Fibroblast of villous mesenchyme (primary cell): ENCODE data around the genes CEACAM8, PSG1 and ZNF575.

- CAGE, long polyA plus RNA: no peak
Observed at GRCh38 chr19:42191561-42192553, 25.6 kb downstream of the DEDD2 start.

- CAGE, long polyA plus RNA: no peak
Observed at GRCh38 chr19:42251429-42252134, 3.3 kb downstream of the ERF start.

GRCh38 chr19:42254240-42254816 is 600 bp downstream of the ERF start:
- CAGE, long polyA plus RNA: no peak

DNA sequence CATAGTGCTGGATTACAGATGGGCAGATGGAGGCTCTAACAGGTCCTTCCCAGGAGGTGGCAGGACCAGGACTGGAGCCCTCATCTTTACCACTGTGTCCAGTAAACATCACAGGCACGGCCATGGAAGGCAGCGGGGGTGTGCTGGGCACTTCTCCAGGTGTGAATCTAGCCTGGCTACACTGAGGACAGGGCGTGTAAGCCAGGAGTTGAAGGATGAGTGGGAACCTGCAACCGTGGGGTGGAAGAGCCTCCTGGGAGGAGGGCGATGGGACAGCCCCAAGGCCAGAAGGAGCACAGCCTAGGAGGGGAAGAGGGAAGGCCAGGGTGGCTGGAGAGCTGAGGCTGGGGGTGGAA is 6.1 kb downstream of the CIC start:
- CAGE, long polyA plus RNA: no peak

- CAGE, long polyA plus RNA: no peak
Observed at GRCh38 chr19:42287028-42288024, 14.6 kb upstream of the PRR19 start.

DNA sequence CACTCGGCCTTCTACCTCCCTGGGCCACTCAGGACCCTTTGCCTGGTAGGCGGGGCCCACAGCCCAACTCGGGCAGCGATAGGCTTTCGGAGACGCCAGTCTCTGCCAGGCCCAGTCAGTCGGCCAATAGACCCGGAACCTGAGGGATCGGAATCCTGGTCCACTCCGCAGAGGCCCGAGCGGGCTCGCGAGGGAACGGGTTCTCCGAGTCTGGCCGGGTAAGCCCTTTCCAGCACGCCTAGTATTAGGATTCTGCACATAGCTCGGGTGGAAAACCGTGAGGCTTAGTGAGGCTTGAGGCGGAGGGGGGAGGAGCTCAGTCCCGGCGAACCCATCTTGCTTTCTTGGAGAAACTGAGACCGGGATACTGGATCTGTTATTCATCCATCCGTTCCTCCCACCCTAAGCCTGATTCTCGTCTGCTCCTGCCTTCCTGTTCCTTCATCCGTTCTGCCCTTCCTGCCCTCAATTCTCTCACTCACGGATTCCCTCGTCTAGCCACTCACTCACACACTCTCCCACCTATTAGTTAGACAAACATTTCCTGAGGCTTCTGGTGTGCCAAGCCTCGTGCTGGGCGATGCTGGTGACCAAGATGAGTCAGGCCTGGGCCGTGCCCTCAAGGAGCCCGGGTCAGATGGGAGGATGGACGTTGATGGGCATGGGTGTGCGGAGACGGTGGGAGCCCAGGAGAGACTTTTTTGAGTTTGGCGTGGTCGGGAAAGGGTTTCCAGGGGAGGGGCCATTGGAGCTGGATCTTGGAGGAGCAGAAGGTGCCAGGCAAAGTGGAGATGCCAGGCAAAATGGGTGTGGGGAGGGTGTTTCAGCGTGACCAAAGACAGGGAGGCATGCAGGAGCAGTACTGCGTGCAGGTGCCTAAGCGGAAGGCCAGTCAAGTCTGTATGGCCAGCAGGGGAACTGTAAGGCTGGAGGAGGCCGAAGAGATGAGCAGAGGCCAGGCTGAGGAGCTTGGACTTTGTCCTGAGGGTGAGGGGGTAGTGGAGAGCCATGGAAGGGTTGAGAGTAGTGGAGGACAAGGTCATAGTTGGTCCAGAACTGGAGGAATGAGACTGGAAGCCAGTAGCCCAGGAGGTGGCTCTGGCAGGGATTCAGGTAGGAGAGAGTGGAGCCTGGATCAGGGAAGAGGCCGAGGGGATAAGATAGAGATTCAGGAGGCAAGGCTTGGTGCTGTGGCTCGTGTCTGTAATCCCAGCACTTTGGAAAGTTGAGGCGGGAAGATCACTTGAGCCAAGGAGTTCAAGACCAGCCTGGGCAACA is 7.3 kb upstream of the CNFN start:
- CAGE, long polyA plus RNA: no peak

GRCh38 chr19:42409361-42409837 is 17.8 kb downstream of the LIPE start:
- CAGE, long polyA plus RNA: no peak

DNA sequence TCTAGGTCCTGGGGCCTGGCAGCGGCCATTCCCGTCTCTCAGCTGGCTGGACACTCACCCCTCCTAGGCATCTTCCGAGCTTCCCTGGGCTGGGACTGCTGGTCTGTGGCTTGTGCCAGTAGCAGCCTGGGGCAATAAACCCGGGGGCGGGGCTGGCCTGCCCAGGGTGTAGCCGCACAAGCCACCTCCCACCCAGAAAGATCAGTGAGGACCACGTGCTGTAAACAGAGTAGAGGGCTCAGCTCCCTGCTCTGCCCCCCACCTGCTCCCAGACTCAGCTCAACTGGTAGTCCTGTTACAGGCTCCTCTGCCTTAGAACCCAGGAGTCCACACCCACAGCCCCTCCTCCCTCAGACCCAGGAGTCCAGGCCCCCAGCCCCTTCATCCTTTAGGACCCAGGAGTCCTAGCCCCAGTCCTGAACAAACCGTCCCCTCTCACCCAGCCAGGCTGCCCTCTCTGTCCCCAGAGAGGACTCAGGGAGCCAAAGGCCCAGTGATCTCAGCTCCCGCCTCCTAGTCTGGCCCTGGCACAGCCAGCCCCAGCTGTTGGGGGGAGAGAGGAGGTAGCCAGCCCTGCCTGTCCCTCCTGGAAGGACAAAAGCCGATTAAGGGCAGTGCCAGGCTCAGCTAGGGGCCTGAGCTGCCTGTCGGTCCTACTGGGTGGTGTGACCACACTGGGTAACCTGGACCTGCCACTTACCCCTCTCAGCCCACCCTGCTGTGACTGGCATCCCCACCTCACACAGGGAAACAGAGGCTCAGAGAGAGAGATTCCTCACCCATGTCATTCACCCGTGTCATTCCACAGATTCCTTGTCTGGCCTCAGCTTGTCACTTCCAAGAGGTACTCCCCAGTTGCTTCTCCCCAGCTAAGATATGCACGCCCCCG is 14.6 kb downstream of the LIPE start:
- CAGE, long polyA plus RNA: no peak

GRCh38 chr19:42440737-42441664 is 1.7 kb downstream of the CXCL17 start:
- CAGE, long polyA plus RNA: no peak

DNA sequence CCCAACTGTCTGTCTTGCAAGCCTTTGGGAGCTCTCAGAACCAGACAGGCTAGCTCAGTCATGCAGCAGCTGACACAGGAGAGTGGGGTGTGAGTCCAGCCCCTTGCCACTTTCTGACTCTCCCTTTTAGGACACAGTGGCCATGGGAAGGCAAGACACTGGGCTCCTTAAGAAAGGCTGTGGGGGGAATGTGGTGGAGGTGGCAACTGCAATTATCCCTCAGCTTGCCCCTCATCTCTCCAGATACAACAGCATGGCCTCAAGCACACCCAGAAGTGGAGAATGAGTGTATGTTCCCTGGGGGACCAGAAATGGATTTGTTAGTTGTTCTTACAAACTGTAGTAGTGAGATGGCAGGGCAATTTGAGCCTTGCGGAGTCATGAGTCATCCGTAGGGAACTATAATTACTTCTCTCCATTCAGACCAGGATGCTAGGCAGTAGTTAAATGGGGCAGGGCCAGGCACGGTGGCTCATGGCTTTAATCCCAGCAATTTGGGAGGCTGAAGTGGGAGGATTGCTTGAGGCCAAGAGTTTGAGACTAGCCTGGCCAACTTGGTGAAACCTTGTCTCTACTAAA is 25.5 kb upstream of the CXCL17 start:
- CAGE, long polyA plus RNA: no peak

DNA sequence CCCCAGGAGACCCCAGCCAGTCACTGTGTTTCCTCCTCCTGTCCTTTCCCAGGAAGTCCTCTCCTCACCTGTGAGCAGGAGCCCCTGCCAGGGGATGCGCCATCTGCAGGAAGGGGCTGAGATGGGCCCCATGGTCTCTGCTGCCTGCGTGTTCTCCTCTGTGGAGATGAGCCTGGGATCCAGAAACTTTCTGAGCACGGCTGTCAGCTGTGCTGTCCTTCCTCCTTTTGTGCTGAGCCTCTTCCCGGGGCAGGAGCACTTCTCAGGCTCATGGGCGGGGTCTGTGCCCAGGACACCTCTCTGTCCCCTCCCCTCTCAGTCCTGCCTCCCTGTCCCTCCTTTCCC is at the start of gene CEACAM8:
Gene CEACAM8, minus strand, starts transcription at position 228 of the 345 bp plus-strand sequence.
- CAGE, long polyA plus RNA: no peak

- CAGE, long polyA plus RNA: start-site peak on the minus strand at chr19:42879640-42879713, 1,127 and 506 reads in 2 replicates
Observed at GRCh38 chr19:42879468-42879928, at the start of gene PSG1. PSG1 (minus strand) TSS chr19:42879713.

GRCh38 chr19:43486671-43486959 is 17.9 kb downstream of the PHLDB3 start:
- CAGE, long polyA plus RNA: no peak

GRCh38 chr19:43499129-43499594 is 5.4 kb downstream of the PHLDB3 start:
- CAGE, long polyA plus RNA: no peak

DNA sequence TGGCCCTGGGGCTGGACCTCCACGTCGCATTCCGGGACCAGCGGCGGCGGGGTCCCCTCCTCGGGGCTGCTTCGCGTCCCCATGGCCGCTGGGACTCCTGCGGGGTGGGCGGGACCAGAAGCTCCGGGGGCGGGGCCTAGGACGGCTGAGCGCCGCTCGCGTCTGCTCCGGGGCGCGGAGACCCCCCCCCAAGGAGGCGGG is 610 bp downstream of the PHLDB3 start:
- CAGE, long polyA plus RNA: no peak

- CAGE, long polyA plus RNA: no peak
Observed at GRCh38 chr19:43533030-43533705, at the start of gene ZNF575. ZNF575 (plus strand) TSS chr19:43533188.

- CAGE, long polyA plus RNA: no peak
Observed at GRCh38 chr19:43574306-43574810, 969 bp downstream of the XRCC1 start.

- CAGE, long polyA plus RNA: no peak
Observed at GRCh38 chr19:43700849-43701889, 14.7 kb upstream of the IRGC start.

GRCh38 chr19:43739347-43739701 is 15.4 kb downstream of the SMG9 start:
- CAGE, long polyA plus RNA: no peak

GRCh38 chr19:43799681-43800249 is 2.5 kb downstream of the LYPD5 start:
- CAGE, long polyA plus RNA: no peak